Breast epithelium (tissue), 2 donors: ENCODE data around the genes CSNK2B, HSPA1A and HLA-DRA.

DNA sequence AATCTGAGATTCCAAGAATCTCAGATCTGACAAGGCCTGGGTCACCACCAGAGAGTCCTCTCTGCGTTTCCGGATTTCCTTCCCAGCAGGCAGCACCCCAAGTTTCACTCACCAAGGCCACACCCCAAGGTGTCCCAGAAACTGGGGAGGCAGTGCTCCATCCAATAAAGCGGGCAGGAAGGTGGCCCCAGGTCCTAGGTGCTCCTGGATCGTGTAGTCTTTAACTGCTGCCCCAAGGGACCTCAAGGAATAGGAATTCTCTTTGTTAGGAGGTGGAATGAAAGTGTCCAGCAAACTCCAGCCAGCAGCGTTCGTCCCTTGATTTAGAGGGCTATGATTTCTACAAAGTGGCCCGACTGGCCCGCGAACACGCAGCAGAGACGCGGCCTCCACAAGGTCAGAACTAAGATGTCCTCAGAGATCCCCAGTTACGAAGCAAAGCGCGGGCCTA lies 344 bp downstream of the C6orf47 start:
- PRO-cap, result no peak
- RAMPAGE, long total RNA, 2 experiments, result no peak in any of the 2 experiments

DNA sequence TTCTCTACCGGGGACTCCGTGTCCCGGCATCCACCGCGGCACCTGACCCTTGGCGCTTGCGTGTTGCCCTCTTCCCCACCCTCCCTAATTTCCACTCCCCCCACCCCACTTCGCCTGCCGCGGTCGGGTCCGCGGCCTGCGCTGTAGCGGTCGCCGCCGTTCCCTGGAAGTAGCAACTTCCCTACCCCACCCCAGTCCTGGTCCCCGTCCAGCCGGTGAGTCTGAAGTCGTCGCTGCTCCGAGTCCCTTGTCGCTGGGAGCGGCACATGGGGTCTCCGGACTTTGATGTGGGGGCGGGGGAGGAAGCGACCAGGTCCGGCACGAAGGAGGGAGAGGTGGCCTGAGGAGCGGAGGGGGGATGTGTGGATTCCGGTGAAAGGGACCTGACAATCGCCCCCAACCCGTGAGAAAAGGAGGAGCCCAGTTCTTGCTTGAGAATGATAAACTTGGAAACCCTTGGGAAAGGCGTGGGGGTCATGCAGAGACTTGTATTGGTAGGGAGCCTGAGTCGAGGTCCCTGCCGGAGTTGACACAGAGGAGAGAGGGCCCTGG lies at the start of gene CSNK2B:
CSNK2B (plus strand) TSS at position 87 of the 552 bp plus-strand sequence.
- PRO-cap, result bidirectional peak, plus-strand start at position 113 of the sequence, minus-strand start outside the sequence
- RAMPAGE, long total RNA, 2 experiments, result start-site peak on the plus strand in 2 of 2 experiments, centred at positions 108 to 118 of the sequence, 131 to 397 reads per replicate

DNA sequence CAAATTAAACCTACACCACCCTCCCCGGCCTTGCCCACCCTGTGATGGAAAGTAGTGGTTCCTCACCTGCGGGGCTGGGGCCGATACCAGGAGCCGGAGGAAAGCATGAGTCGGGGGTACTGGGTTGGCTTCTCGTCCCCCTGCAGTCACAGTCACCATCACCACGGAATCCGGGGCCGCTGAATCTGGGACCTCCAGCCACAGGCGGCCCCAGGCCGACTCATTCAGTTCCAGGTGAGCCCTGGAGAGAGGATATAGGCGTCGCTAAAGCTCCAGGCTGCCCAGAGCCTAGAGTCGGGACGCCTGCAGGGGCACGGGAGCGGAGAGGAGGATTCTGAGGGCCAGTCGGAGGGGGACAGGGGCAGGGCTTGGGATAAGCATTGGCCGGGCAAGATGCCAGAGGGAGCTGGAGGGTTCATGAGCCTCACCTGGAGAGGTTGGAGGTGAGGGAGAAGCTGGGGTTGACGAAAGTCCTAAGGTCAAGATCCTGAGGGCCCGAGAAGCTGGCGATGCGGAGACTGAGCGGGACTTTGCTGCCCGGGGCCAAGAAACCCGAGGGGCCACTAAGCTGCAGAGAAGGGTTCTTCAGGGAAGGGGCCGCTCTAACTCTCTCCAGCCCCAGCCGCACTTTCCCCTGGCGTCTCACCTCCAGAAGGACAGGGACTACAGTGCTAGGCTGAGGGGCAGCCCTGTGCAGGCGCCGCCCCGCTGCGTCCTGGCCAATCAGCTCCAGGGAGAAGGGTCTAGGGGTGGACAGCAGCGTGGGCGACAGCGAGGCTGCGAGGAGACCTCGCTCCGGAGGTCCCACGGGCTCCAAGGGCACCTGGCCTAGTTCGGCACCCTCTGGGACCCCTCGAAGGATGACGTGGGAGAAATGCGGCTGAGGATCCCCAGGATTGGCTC lies 3.6 kb downstream of the SAPCD1 start:
- PRO-cap, result no peak
- RAMPAGE, long total RNA, 2 experiments, result no peak in any of the 2 experiments

- PRO-cap, result no peak
- RAMPAGE, long total RNA, 2 experiments, result no peak in any of the 2 experiments
Measured at GRCh38 chr6:31791388-31791711, 4.2 kb downstream of the VARS1 start.

DNA sequence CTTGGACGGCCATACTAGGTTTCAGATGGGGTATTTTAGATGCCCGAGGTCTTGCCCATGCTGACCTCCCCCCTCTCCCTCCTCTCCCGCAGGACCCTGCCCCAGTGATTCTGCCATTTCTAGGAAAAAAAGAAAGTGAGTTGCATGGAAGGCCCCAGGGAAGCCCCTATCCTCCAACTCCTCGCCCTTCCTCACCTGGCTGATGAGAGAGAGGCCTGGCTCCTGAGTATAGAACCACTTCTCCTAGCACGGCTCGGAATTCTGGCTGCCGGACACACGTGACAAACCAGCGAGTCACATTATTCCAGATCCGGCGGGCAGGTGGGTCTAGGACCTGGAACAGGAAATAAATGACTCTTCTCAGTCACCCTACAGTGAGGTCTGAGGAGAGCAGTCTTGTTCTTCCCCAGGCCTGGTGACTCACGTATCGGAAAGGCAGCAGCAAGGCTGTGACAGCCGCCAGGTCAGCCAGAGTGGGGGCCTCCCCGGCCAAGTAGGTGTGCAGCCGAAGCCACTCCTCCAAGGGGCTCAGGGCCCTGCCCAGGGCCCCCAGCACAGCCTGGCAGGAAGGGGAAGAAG lies 2.9 kb downstream of the VARS1 start:
- PRO-cap, result no peak
- RAMPAGE, long total RNA, 2 experiments, result no peak in any of the 2 experiments

- PRO-cap, result bidirectional peak, plus-strand start at chr6:31815543, minus-strand start at chr6:31815352
- RAMPAGE, long total RNA, 2 experiments, result start-site peak on the plus strand in 1 of 2 experiments, at chr6:31815538-31815544 at its widest, 576 reads per replicate
Measured at GRCh38 chr6:31814949-31816037, at the start of gene HSPA1A. HSPA1A (plus strand) TSS chr6:31815543.

DNA sequence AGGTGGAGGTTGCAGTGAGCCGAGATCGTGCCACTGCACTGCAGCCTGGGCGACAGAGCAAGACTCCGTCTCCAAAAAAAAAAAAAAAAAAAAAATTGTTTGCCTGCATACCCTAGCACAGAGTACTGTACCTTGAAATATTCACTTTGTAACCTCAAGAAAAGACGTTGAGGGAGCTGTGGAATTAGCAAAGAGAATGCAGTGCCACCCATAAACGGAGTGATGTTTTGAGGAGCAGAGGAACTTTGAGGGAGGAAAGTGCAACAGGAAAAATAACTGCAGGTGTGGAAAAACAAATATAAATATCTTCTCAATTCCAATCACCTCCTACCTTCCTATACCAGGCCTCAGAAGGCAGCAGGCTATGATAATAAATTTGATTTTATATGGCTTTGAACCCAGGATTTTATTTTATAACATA lies 5.2 kb downstream of the HSPA1A start:
- PRO-cap, result no peak
- RAMPAGE, long total RNA, 2 experiments, result no peak in any of the 2 experiments

GRCh38 chr6:31859094-31859449 lies 3.5 kb downstream of the NEU1 start:
- PRO-cap, result no peak
- RAMPAGE, long total RNA, 2 experiments, result no peak in any of the 2 experiments

DNA sequence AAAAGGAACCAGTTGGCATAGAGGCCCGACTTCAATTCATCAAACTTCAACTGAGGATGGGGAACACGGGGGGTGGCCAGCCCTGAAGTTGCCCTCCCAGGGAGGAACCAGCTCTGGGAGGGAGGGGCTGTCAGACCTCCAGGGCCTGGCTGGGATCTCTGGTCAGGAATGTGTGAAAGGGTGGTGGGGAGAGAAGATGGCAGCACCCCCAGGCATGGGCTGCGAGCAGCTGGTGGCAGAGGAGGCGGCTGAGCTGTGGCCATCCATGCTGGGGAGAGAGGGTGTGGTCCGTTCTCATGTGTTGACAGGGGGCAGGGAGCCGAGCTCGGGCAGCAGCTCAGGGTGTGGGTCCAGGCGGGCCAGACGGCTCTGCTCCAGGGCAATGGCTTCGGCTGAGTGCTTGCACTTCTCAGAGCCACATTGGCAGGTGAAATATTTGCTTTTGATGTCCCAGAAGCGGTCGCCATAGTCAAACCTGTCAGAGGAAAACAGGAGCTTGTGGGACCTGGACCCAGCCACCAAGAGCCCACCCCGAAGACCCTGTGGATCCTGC lies 1.1 kb upstream of the SLC44A4 start:
- PRO-cap, result no peak
- RAMPAGE, long total RNA, 2 experiments, result no peak in any of the 2 experiments

- PRO-cap, result no peak
- RAMPAGE, long total RNA, 2 experiments, result no peak in any of the 2 experiments
Measured at GRCh38 chr6:31895618-31896038, 1.9 kb downstream of the EHMT2 start.

DNA sequence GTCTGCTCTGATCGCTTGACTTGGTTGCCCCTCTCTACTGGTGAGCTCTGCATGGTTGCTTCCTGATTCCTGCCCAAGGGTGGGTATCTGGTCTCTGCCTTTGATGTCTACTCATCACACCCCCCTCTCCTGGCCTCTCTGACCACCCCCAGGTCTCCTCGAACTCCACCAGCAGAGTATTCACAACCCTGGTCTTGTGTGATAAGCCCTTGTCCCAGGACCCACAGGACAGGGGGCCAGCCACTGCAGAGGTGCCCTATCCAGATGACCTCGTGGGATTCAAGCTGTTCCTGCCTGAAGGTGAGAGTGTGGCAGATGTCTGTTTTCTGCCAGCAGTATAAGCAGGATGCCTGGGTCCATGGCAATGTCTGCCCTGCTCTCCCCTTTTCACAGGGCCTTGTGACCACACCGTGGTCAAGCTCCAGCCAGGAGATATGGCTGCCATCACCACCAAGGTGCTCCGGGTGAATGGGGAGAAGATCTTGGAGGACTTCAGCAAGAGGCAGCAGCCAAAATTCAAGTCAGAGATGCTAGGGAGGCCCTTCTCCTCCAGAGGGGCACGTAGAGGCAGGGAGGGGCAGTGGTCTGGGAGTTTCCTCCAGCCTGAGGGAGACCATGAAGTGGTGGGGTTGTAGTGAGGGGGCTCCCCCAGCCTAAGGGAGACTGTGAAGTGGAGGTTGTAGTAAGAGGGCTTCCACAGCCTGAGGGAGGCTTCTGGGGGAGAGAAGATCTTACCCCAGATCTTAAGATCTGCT lies 4.2 kb downstream of the DXO start:
- PRO-cap, result no peak
- RAMPAGE, long total RNA, 2 experiments, result no peak in any of the 2 experiments

GRCh38 chr6:31969616-31970520 lies 2.1 kb downstream of the DXO start:
- PRO-cap, result no peak
- RAMPAGE, long total RNA, 2 experiments, result no peak in any of the 2 experiments

GRCh38 chr6:32096648-32097382 lies 12.3 kb downstream of the TNXB start:
- PRO-cap, result no peak
- RAMPAGE, long total RNA, 2 experiments, result no peak in any of the 2 experiments

- PRO-cap, result no peak
- RAMPAGE, long total RNA, 2 experiments, result no peak in any of the 2 experiments
Measured at GRCh38 chr6:32187535-32188196, 2.3 kb downstream of the PBX2 start.

GRCh38 chr6:32255914-32256211 lies 32.0 kb upstream of the NOTCH4 start:
- PRO-cap, result no peak
- RAMPAGE, long total RNA, 2 experiments, result no peak in any of the 2 experiments

DNA sequence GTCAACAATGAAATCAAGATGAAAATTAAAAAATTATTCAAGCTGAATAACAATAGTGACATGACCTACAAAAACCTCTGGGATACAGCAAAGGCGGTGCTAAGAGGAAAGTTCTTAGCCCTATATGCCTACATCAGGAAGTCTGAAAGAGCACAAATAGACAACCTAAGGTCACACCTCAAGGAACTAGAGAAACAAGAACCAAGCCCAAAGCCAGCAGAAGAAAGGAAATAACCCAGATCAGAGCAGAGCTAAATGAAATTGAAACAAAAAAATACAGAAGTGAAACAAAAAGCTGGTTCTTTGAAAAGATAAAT lies 47.5 kb upstream of the NOTCH4 start:
- PRO-cap, result no peak
- RAMPAGE, long total RNA, 2 experiments, result no peak in any of the 2 experiments

- PRO-cap, result unidirectional peak, plus-strand start at chr6:32439887
- RAMPAGE, long total RNA, 2 experiments, result start-site peak on the plus strand in 2 of 2 experiments, at chr6:32439885-32439915 at its widest, 85 to 1,028 reads per replicate
Measured at GRCh38 chr6:32439497-32440569, at the start of gene HLA-DRA. HLA-DRA (plus strand) TSS chr6:32439887.

DNA sequence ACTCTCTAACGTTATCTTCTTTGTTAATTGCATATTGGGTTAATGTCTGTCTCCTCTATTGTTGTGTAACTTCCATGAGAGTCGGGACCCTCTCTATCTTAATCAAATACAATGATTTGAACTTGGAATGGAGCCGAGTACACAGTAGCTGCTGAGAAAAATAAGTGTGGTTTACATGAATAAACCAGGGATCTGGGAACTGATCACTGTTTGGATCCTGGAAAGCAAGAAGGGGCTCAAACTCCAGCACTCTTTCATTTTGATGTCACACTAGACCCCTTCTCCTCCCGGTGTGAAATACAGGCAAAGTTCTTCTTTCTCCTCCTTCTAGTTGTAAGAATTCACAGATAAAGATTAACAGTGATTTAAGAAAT lies 31.8 kb downstream of the HLA-DRA start:
- PRO-cap, result no peak
- RAMPAGE, long total RNA, 2 experiments, result no peak in any of the 2 experiments

- PRO-cap, result no peak
- RAMPAGE, long total RNA, 2 experiments, result no peak in any of the 2 experiments
Measured at GRCh38 chr6:32472743-32473397, 33.2 kb downstream of the HLA-DRA start.

- PRO-cap, result no peak
- RAMPAGE, long total RNA, 2 experiments, result no peak in any of the 2 experiments
Measured at GRCh38 chr6:32519371-32519707, 10.7 kb downstream of the HLA-DRB5 start.